GM12892 (cell line): Measurements from ENCODE around the gene KIDINS220.

- RRBS = 7% methylated on average over 6 of the region's 19 CpGs
These were observed 11.4 kb downstream of the ID2 start for GRCh38 chr2:8693332-8693602.

DNA sequence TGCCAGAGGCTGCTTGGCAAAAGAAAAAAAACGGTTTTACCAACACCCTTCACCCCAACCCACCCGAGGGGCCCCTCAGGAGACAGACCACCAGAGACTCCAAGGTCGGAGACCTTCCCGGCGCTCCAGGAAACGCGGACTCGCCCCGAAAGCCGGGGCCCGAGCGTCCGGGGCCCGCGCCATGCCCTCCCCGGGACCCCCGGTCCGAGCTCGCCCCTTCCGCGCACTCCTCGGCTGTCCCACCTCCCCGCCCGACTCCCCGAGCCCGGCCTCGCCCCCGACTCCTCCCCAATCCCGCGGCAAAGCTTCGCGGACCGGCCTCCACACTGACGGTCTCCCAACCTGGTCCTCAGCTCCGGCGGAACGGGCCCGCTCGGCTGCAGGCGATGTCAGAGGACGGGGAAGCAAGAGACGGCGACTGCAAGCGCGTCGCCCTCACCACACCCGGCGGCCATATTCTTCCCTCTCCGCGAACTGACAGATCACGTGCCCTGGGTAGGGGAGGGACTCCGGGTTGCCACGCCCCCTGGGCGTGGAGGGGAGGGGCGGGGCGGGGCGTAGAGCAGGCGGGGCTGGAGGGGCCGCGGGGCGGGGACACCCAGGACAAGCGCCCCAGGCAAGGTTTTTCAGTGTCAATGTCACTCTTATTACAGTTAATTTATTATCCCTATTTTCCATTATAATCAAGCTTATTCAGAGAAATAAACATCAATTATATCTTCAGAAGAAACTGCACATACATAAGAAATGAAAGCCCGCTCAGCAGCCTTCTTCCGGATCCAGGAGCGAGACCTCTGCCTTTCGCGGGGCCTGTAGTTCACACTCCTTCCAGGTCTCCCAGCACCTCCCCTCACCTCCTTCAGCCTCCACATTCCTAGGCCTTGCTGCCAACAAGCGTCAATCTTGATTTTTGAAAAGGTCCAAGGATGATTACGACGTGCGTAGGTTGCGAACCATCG lies at the start of gene KIDINS220:
KIDINS220 (minus strand) TSS at position 476 of the 959 bp plus-strand sequence.
- RRBS = 1% methylated on average over 35 of the region's 73 CpGs

GRCh38 chr2:8862120-8862642 lies 24.8 kb upstream of the KIDINS220 start:
- RRBS = no CpG with 5 or more reads among the region's 9 CpGs

- RRBS = no CpG with 5 or more reads among the region's 4 CpGs
These were observed 54.6 kb downstream of the ASAP2 start for GRCh38 chr2:9261118-9261643.

- RRBS = no CpG with 5 or more reads among the region's 27 CpGs
These were observed 30.2 kb downstream of the ITGB1BP1 start for GRCh38 chr2:9392847-9393718.

- RRBS = no CpG with 5 or more reads among the region's 20 CpGs
These were observed 24.4 kb downstream of the ITGB1BP1 start for GRCh38 chr2:9398711-9399635.

DNA sequence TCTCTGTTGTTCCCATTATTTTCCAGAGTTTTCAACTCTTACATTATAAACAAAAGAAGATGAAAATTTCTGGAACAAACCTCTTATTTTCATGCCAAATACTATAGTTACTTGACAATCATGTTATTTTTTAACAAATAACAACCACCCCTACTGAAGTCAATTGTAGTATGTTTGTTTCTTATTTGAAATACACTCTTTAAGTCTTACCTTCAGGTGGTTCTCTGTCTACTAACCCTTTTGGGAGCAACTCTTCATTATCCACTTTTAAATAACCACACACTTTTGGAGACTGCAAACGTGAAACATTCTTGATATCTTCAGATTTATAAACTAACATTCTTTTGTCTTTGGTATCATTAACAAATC lies 28.1 kb downstream of the ADAM17 start:
- RRBS = no CpG with 5 or more reads among the region's 1 CpG

DNA sequence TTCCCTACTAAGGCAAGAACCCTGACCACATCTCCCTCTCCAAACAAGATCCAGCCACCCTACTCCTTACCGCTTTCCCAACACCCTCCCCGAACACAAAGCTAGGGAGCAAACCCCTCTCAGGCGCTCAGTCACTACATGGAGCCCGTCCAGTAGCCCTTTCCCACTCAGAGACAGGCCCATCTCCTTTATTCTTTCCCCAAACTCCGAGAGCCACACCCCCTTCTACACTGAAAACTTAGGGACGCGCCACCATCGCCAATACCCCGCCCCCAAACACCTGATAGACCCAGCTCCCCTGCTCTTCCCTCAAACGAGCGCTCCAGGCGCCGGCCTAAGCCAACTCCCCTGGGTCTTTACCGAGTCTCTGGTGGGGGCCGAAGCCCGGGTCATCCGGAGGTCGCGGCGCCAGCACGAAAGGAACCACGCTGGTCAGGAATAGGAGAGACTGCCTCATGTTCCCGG lies 449 bp downstream of the ADAM17 start:
- RRBS = 1% methylated on average over 11 of the region's 23 CpGs

DNA sequence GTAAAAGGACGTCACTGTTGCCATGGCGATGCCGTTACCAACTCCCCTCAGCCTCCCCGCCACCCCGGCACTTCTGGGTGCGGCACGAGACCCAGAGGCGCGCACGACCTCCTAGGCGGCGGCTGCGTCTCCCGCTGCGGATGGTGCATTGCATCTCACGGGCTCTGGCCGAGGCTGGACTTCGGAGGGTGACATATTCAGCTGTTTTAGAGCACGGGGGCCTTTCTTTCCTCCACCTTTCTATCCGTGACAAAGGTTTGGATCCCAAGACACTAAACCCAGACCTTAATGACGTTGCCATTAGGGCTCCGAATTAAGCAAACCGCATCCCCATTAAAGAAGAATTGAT lies 427 bp upstream of the YWHAQ start:
- RRBS = no CpG with 5 or more reads among the region's 23 CpGs

- RRBS = no CpG with 5 or more reads among the region's 4 CpGs
These were observed 1.4 kb upstream of the YWHAQ start for GRCh38 chr2:9632288-9632567.

GRCh38 chr2:9760404-9761004 lies 82.8 kb upstream of the TAF1B start:
- RRBS = no CpG with 5 or more reads among the region's 6 CpGs

- RRBS = 33% methylated on average over 2 of the region's 14 CpGs
These were observed 69.0 kb upstream of the TAF1B start for GRCh38 chr2:9774176-9774784.

DNA sequence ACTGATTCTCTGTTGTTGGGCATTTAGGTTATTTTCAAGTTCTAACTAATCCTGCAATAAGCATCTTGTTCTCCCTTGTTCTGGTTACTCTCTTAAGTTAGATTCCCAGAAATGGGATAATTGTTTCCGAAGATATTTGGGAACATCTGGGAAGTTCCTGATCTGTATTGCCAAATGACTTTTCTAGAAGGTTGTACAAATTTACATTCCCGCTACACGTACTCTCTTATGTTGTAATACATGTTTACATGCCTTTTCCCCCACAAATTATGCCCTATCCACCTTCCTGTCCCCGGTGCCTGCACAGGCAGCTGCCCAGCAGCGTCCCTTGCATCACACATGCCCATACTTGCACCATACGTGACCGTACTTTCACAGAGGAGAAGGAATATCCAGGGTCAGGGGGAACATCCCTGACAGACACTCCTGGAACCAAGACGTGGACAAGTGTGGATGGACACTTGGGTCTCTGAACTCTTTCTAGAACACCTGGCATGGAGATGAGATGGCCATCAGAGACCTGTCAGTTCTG lies 24.2 kb upstream of the KLF11 start:
- RRBS = no CpG with 5 or more reads among the region's 8 CpGs

- RRBS = 7% methylated on average over 2 of the region's 36 CpGs
These were observed 14.2 kb upstream of the KLF11 start for GRCh38 chr2:10028780-10029917.

- RRBS = no CpG with 5 or more reads among the region's 6 CpGs
These were observed 5.3 kb downstream of the KLF11 start for GRCh38 chr2:10048640-10048984.

- RRBS = no CpG with 5 or more reads among the region's 26 CpGs
These were observed 35.0 kb upstream of the HPCAL1 start for GRCh38 chr2:10267566-10268263.

DNA sequence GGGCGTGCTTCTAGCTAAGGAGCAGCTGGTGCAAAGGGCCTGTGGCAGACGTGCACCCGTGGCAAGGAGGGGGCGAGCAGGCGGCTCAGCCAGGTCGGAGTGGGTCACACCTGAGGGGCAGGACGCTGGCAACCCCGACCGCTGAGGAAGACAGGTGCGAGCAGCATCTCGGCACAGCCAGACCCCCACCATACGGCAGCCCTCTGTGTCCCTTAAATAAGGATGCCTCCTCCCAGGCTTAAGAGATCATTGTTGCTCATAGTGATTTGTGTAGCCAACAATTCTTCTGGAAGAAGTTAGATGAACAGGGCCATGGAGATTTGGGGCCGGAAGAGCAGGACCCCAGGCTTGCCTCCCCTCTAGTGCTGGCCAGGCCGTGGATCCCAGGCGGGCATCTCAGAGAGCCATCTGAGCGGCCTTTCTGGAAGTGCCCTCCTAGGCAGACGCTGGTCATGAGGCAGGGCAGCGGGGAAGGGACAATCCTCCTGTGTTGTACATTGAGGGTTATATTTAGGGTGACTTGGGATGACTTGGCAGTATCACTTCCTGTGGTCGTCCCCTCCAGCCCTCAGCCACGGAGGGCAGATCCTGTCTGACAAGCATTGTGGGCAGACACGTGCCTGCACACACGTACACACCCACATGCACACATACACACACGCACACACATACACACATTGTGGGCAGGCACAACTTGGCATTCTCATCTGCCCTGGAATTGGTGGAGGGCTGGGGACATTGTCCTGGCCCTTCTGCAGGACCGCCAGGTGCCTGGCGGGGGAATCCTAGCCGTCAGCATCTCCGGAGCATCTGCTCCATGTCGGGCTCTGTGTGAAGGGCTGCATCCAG lies 47.8 kb downstream of the ODC1 start:
- RRBS = 79% methylated on average over 2 of the region's 28 CpGs

DNA sequence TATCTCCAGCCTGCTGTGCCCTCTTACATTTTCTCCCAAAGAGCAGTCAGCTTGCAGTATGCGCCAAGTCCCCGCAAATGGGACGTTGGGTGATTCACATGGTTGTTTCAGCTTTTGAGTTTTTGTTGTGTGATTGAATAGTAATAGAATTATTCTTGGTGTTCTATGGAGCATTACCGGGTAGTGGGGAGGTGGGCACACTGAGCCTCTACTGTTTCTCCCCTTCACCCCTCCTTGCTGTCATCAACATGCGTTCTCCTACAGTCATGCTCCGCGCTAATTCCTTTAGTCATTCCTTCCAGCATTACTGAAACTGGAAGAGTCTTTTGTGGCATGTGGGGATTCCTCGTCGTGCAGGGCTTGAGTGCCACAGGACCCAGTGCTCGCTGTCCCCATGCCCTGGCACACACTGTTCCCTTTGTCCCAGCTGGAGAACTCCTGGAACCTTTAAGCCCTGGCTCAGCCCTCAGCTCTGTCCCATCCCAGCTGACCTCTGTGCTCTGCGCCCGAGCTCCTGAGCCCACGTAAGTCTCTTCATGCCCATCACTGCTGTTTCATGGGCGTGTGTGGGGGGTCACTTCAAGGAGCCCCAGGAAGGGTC lies 42.2 kb downstream of the ODC1 start:
- RRBS = no CpG with 5 or more reads among the region's 14 CpGs

DNA sequence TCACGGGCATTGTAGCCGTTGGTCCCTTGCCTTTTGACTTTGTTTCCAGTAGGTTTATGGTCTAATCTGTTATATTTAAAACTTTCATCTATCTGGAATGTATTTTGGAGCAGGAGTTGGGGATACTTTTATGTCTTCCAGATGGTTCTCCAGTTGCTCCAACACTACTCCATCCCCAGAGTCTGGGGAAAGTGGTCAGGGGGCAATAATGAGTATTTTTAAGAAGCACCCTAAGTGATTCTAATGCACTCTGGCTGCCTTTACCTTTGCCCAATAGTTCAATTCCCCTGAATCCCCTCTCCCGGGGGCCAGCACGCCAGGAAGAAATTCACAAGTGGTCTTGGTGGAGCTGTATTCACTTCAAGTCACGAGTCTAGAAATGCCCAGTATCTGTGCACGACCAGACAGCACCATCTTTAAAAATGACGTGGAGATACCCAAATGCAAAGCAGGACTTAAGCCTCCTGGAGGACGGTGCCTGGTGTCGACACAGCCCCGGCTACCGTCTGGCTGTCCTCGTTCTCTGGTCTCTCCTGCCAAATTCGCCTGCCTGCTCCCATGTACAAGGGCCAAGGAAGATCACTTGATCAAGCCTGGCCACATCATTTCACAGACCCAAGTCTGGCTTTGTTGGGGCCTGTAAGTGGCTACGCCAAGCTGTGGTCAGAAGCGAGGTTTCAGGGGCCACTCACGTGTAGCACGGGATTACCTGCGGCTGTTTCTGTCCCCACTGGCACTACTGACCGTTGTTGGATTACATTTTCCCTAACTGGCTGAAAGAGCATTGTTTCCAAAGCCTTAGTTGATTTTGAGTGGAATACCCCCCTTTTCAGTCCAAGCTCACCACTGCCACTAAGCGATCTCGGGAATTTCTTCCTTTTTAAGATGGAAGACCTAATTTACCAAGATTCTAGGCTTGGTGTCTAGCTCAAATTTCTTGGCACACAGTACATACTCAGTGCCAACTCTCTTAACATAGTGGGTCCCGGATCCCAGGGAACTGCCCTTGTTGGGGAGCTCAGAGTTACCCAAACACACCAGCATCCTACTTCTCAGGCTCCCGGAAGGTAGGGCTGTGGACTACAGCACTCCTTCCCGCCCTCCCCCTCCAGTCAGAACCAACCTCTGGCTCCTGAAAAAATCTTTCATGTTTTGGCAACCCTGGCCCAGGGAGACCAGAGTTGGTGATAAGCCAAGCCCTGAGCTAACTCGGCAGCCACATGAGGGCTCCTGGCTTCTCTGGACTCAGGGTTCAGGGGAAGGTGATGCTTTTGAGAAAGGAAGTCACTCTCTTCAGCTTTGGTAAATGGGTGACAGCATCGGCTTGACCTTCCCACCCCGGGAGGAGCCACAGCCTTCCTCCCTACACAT lies 9.3 kb downstream of the ODC1 start:
- RRBS = 97% methylated on average over 2 of the region's 27 CpGs

GRCh38 chr2:10497629-10498328 lies 49.7 kb upstream of the ODC1 start:
- RRBS = no CpG with 5 or more reads among the region's 32 CpGs